ENCODE data around the genes IL24 and C1orf116.

GRCh38 chr1:206682128-206682471 is 2.6 kb upstream of the MAPKAPK2 start:
- RRBS: no CpG with 5 or more reads among the region's 3 CpGs

GRCh38 chr1:206692971-206694324 is 8.7 kb downstream of the MAPKAPK2 start:
- RRBS: 0% methylated on average over 1 of the region's 22 CpGs

- RRBS: no CpG with 5 or more reads among the region's 3 CpGs
Observed at GRCh38 chr1:206710093-206710485, 25.4 kb downstream of the MAPKAPK2 start.

GRCh38 chr1:206865006-206865471 is 384 bp upstream of the IL20 start:
- RRBS: no CpG with 5 or more reads among the region's 12 CpGs

- RRBS: no CpG with 5 or more reads among the region's 4 CpGs
Observed at GRCh38 chr1:206895261-206895796, 1.9 kb upstream of the IL24 start.

DNA sequence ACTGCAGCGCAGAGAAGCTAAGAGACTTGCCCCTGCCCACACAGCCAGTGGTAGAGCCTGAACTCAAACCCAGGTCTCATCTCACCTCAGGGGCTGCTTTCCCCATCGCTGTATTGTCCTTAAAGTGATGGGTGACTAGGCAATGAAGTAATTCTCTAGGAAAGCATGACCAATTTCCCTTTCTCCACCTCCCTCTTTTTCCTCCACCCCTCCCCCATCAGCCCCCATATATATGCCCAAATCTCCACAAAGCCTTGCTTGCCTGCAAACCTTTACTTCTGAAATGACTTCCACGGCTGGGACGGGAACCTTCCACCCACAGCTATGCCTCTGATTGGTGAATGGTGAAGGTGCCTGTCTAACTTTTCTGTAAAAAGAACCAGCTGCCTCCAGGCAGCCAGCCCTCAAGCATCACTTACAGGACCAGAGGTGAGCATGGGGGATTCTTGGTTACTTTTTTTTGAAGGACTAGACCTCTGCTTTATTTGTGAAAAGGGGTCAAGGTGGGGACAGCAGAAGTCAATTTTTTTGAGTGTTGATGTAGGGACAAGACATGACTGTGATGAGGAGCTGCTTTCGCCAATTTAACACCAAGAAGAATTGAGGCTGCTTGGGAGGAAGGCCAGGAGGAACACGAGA is at the start of gene IL24:
Gene IL24 (plus strand): TSS at position 257 of the 639 bp plus-strand sequence.
- RRBS: no CpG with 5 or more reads among the region's 6 CpGs

DNA sequence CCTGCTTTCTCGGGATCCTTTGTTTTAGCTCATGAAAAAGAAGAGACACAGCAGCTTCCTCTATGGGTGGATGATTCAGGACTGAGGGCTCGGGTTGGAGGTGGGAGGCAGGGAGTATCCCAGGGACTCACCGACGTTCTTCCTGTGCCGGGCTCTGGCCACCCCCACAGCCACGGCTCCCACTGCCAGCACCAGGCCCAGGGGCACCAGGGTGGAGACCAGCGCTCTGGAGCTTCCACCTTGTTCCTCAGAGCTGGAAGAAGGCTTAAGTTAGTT is 10.5 kb upstream of the FCMR start:
- RRBS: no CpG with 5 or more reads among the region's 7 CpGs

DNA sequence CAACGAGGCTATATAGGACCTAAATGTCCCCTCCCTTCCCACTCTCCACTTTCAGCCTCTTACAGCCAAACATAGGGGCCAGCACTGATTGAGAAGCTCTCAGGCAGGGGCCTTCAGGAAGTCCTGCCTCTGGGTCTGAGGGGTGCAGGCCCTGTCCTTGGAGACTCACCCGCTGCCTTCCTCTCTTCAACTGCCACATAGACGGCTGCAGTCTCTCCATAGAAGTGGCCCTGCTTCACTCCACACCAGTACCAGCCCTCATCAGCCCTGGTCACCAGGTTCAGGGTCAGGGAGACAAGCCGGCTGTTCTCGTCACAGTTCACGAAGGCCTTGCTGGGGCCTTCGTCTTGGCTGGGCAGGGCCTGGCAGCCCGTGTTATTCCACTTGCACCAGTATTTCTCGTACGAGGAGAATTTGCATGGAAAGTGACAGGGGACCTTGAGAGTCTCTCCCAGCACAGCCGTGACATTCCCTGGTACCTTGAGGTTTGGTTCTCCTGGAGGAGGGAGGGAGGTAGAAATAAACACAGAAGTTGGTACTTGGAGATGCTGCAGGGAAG is 11.9 kb downstream of the PIGR start:
- RRBS: no CpG with 5 or more reads among the region's 11 CpGs

DNA sequence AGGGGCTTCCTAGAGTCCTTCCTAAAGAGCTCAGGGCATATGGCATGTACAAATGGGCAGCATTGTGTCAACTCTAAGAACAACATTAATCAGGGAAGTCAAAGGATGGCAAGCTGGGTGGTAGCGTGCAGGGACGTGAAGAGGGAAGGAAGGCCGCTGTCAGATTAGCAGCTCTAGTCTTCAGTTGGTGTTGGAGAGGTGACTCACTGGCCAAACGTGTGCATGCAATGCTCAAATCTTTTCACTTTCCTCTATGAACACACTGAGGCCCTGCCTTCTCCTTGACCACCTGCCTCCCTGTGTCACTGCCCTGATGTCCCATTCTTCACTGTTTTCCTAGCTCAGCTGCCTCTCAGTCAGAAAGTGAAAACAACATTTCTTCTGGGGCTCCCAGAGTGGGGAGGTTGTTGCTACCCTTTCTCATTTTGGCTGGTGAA is 5.9 kb upstream of the PIGR start:
- RRBS: no CpG with 5 or more reads among the region's 4 CpGs

DNA sequence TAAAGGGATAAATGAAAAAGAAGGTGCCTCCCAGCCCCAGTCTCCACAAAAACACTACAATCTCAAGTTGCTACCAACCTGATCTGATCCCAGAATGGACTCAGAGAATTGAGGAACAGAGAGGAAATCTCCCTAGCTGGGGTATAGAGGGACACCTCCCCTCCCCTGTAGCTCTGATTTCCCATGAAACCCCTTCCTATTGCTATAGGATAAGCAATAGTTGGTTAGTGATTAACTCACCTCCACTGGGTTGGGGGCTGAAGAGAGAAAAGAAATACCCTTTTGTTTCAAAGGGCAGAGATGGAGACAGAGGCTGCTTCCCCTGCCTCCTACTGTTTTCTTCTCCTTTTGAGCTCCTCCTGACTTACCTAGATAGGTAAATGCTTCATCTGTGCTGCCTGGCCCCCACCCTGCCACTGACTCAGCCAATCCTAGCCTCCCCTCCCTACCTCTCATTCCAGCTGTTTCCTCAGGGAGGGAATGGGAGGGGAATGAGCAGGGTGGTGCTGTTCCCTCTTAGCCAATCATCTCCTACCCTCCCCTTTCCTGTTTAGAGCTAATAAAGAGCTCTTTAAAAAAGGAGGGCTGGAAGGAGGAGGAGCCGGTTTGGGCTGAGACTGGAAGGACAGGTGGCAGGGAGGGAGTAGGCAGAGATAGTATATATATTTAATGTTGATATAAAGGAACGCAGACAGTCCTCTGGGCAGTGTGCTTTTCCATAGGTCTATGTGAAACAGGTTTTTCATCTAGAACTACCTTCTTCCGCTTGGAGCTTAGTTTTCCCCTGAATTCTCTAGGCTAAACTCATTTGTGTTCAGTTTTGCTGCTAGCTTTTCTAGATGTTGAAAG is at the start of gene C1orf116:
Gene C1orf116 (minus strand): TSS at position 418 of the 849 bp plus-strand sequence.
- RRBS: no CpG with 5 or more reads among the region's 3 CpGs

GRCh38 chr1:207058812-207059377 is 5.8 kb downstream of the PFKFB2 start:
- RRBS: no CpG with 5 or more reads among the region's 4 CpGs

DNA sequence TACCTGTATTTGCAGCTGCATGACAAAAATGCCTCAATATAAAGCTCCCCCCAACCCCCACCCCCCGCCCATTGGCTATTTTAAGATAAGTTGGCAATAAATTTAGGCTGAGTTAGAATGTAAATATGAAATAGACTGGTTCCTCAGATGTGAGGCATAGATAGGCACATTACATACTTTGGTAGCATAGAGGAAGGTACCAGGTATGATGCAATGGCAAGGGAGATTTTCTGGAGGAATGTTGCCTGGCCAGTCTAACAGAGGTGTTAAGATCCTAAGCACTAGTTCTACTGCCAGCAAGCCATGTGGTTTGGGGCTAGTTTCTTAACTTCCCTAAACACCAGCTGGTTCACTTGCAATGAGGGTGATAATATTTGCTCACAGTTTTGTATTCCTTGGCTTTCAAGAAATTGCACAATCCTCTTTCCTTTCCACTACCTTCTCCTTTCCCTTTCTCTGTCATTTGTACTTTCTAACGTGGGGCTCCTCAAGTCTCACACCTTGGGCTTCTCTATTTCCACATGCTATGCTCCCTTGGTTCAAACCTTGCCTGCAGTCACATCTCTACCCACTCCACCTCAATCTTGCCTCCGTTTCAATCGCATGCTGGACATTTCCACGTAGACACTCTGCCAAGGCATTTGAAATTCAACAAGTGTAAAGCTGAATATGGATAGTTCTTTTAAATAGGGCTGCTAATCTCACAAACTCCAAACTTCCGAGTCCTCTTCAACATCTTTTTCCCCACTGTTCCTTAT is 4.7 kb upstream of the CD55 start:
- RRBS: no CpG with 5 or more reads among the region's 6 CpGs

DNA sequence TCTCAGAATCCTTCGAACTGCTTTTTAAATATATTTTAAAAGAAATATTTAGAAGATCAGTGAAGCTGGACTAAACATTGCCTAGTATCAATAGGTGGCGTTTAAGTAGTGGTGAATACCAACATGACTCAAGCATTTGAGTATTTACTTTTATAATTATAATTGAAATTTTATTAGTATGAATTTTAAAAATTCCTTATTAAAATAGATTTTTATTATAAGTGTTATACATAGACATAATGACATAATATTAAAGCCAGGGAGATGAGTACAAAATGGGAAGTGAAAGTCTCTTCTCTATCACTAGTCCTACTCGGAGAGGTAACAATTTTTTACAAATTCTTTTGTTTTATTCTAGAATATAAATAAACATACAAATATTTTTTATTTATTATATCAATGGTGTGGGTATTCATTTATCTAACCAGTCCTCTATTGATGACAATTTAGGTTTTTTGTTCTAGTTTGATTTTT is 10.4 kb downstream of the CD55 start:
- RRBS: no CpG with 5 or more reads among the region's 3 CpGs

GRCh38 chr1:207357321-207358019 is 36.0 kb downstream of the CD55 start:
- RRBS: no CpG with 5 or more reads among the region's 9 CpGs

DNA sequence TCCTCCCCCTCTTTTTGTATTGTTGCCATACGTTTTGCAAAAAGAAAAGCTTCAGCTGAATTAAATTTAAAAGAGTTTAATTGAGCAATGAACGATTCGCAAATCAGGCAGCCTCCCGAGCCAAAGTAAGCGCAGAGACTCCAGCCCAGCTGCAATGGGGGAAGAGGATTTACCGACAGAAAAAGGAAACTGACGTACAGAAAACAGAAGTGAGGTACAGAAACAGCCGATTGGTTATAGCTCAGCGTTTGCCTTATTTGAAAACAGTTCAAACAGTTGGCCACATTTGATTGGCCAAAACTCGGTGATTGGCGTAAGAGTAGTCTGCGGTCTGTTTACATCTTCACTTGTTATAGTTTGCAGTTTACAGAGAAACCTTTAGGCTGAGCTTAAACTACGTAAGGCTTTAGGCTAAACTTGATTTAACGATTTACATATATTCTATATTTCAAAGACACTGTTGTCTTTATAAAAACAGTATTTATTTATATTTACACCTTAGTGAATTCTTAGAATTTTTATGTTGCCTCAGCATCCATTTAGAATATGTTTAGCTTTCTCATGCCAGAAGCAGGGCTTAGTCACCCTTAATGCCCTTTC is 23.7 kb downstream of the CR1 start:
- RRBS: no CpG with 5 or more reads among the region's 14 CpGs

GRCh38 chr1:207589425-207590039 is 55.4 kb upstream of the CR1L start:
- RRBS: no CpG with 5 or more reads among the region's 8 CpGs

DNA sequence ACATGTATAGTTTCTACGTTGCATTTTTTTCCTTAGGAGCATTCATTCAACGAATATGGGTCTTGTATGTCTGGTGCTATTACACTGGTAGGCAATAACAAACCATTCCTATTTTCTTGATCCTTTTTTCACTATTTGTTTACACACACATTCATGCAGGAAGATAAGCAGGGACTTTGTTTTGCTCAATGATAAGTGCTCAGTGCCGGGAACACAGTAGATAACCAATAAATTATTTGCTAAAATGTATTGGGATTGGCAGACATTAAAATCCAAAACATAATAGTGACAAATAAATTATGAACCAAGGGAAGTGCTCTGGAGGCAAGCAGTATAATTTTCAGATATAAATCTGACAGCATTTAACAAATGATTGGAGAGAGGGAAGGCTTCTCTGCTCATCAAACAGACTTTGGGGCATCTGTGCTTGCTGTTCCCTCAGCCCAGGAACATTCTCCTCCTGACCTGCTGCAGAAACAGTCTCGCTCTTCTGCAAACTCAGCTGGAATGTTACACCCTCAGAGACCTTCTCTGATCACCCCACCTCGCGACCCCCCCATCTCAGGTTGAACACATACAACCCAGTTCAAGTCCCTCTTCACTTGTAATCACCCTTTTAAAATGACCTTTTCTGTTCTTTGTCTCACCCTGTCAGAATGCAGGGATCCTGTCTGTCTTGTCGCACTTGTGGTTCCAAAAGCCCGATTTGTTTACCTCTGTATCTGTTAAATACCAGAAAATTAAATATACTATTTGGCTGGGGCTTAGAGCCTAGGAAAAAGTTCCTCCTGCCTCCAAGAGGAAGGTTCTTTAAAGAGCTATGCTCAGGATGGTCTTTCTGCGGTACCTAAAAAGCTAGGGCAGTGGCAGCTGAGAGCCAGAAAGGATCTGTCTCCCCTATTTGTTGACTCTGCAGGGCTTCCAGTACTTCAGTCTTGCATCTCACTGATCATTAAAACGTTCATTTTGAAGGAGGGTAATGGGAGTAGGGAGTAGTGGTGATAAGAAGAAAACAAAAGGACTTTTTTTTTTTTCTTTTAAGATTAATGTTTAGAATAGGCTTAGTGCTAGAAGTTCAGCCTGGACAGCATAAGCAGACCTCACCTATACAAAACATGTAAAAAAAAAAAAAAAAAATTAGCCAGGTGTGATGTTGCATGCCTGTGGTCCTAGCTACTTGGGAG is 2.4 kb downstream of the CD46 start:
- RRBS: no CpG with 5 or more reads among the region's 10 CpGs

GRCh38 chr1:207801387-207802643 is 50.0 kb downstream of the CD46 start:
- RRBS: no CpG with 5 or more reads among the region's 14 CpGs

GRCh38 chr1:207817654-207818896 is 66.2 kb downstream of the CD46 start:
- RRBS: no CpG with 5 or more reads among the region's 52 CpGs

All from AG04449 (cell line).